Metastatic Breast Carcinoma in the Ovary (tissue), 3 donors: ENCODE measurements around a stretch of chr11.

DNA sequence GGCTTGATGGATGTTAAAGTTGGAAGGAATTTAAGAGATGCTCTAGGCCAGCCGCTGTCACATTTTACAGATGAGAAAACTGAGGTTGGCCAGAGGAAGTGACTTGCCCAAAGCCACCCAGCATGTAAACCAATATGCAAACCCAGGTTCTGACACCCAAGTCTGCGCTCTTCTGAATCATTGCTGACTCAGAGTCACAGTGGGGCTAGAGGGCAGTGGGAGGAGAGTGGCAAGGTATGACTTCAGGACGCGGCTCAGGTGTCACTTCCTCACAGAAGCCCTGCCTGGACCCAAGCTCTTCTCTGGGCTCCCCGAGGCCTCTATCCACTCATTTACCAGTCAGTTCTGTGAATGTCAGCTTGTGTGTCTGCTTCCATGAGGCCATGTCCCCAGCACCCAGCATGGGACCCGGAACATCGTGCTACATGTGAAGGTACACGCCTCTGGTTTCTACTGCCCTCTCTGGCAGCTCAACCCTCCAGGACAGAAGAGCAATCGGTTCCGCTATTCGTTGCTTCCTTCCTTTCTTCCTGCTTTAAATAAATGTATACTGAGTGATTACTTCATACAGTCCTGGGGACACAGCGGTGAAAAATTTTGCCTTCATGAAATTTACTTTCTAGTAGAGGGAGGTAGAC lies 11.5 kb upstream of the GDPD5 start:
- PRO-cap, 3 experiments: no peak in any of the 3 experiments

GRCh38 chr11:75718686-75719103 lies 1.1 kb downstream of the MOGAT2 start:
- PRO-cap, 3 experiments: no peak in any of the 3 experiments

DNA sequence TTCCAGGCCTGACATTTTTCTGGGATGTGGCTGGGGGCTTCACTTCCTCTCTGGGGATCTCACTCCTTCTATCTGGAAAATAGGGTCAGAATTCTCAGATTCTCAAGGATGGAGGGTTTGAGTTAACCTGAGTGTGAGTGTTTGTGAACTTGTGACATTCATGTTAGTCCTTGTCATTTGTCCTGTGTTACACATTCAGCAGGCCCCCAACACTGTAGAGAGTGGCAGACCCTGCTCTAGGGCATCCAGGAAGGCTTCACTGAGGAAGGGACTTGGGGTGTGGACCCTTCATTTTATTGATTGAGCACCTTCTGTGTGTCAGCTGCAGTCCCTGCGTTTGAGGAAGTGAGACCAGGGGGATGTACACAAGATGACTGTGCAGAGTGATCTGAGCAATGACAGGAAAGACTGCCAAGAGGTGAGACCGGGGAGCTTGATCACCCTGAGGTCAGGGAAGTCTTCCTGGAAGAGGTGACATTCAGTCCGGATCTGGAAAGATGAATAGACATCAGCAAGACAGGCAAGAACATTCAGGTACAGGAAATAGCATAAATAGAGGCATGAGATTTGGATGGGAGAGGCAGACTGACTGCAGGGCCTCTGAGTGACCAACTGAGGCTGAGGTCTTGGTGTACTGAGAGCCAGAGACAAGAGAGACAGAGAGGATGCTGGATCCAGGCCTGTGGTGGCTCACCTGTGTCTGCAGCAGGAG lies 5.0 kb downstream of the DGAT2 start:
- PRO-cap, 3 experiments: no peak in any of the 3 experiments

GRCh38 chr11:75812894-75813531 lies 2.0 kb upstream of the UVRAG start:
- PRO-cap, 3 experiments: peak in 3 of 3 experiments; most common plus-strand start chr11:75813362 (in 3)

GRCh38 chr11:75826426-75826773 lies 11.4 kb downstream of the UVRAG start:
- PRO-cap, 3 experiments: no peak in any of the 3 experiments

GRCh38 chr11:75925707-75926278 lies 110.8 kb downstream of the UVRAG start:
- PRO-cap, 3 experiments: no peak in any of the 3 experiments

DNA sequence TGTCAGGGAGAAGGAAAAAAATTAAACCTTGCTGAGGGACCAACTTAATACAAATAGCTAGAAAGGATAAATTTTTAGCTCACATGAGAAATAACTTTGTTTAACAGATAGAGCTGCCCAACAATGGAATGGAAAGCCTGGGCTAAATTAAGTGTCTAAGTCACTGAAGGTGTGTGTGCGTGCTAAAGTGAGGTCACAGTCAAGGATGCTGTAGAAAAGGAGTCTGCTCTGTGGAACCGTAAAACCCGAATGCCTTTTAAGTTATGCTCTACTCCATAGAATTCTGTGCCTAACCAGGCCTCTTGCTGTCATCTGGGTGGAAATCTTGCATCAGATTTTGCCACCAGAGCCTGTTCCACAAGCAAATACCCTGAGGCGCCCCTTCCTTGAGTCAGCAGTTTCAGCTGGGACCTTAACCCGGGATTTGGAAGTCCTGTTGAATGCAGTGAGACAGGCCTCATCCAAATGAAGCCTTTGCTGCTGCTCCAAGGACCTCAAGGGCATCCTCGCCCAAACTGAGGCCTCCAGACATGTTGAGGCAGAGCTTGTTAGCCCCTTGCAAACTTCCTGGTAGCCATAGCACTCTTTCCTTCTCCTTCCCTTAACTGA lies 109.8 kb downstream of the WNT11 start:
- PRO-cap, 3 experiments: peak in 1 of 3 experiments; most common plus-strand start position 439 of the sequence (in 1); most common minus-strand start position 251 of the sequence (in 1)

DNA sequence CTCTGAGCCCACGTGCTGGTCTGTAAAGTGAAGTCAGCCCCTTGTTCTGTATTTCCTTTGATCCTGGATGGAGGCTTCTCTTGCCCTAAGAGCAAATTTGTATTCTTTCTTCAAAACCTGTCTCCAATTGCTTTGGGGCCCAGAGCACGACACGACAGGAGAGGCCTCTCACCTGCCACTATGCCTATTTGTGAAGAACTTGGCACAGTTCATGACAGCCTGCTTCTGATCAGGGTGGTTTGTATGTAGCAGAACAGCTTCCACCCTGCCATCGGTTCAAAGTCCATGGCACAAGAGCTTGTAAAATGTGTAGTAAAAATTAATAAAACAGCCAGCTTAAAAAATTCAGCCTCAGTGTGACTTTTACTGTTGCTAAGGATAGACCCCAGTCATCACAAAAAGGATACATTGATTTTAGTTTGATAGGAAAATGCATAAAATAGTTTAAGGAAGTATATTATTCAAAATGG lies 58.9 kb downstream of the WNT11 start:
- PRO-cap, 3 experiments: no peak in any of the 3 experiments

DNA sequence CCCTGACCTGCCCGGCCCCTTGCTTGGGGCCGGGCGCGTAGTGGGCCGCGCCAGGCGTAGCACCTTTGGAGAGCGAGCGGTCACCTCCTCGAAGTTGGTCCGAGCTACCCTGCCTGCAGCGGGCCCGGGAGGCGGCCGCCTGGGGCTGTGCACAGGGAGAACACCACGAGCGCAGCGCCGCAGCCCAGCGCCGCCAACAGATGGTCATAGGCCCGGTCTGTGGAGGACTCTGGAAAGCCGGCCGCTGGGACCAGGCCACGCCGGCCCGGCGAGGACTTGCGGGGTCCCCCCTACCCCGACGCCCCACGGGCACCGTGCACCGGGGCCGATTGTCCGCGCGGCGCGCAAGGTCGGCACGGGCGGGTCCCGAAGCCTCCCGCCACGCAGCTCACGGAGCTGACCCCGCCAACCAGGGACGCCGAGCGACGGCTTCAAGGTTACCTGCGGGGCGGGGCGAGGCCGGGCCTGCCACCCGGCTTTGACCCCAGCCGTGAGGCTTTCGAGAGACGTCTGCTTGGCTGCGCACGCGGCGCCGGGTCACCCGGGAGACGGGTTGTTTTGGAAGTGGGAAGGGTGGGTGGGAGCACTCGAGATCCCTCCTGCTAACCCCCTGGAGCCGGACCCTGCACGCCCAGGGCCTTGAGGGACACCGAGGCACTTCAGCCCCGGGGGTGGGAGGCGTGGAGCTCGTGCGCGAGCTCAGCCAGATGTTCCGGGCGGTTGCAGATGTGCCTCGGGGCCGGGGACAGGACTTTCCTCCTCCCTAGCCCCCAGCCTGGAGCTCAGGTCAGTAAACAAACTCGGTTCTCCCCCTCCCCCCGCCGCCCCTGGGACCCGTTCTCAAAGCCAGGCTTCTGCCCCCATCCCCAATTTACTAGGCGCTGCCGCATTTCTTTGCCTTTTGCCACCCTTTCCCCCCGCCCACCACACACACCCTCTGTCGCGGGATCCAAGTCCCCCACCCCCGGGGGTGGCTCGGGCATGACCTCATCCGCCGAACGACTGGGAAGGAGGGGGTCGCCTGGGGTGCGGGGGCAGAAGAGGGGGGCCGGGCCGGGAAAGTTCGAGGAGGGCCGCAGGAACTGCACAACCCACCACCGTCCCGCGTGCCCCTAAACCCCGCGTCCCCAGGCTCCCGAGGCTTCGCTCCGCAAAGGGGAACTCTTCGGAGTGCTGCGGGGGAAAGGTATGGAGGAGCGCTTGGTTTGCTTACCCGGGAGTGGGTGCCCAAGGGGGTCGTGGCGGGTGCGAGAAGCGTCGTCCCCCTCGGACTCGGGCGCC lies 3.3 kb upstream of the WNT11 start:
- PRO-cap, 3 experiments: no peak in any of the 3 experiments

GRCh38 chr11:76225059-76225853 lies 19.0 kb upstream of the WNT11 start:
- PRO-cap, 3 experiments: no peak in any of the 3 experiments

- PRO-cap, 3 experiments: no peak in any of the 3 experiments
Observed at GRCh38 chr11:76288125-76288738, 81.9 kb upstream of the WNT11 start.

- PRO-cap, 3 experiments: no peak in any of the 3 experiments
Observed at GRCh38 chr11:76371195-76371538, 9.8 kb downstream of the THAP12 start.

DNA sequence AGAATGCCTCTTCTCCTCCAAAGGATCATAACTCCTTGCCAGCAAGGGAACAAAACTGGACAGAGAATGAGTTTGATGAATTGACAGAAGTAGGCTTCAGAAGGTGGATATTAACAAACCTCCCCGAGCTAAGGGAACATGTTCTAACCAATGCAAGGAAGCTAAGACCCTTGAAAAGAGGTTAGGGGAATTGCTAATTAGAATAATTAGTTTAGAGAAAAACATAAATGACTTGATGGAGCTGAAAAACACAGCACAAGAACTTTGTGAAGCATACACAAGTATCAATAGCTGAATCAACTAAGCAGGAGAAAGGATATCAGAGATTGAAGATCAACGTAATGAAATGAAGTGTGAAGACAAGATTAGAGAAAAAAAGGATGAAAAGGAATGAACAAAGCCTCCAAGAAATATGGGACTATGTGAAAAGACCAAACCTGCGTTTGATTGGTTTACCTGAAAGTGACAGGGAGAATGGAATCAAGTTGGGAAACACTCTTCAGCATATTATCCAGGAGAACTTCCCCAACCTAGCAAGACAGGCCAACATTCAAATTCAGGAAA lies 37.6 kb downstream of the EMSY start:
- PRO-cap, 3 experiments: no peak in any of the 3 experiments

GRCh38 chr11:76604417-76604657 lies 66.2 kb downstream of the LRRC32 start:
- PRO-cap, 3 experiments: no peak in any of the 3 experiments

GRCh38 chr11:76637406-76637994 lies 33.0 kb downstream of the LRRC32 start:
- PRO-cap, 3 experiments: no peak in any of the 3 experiments

DNA sequence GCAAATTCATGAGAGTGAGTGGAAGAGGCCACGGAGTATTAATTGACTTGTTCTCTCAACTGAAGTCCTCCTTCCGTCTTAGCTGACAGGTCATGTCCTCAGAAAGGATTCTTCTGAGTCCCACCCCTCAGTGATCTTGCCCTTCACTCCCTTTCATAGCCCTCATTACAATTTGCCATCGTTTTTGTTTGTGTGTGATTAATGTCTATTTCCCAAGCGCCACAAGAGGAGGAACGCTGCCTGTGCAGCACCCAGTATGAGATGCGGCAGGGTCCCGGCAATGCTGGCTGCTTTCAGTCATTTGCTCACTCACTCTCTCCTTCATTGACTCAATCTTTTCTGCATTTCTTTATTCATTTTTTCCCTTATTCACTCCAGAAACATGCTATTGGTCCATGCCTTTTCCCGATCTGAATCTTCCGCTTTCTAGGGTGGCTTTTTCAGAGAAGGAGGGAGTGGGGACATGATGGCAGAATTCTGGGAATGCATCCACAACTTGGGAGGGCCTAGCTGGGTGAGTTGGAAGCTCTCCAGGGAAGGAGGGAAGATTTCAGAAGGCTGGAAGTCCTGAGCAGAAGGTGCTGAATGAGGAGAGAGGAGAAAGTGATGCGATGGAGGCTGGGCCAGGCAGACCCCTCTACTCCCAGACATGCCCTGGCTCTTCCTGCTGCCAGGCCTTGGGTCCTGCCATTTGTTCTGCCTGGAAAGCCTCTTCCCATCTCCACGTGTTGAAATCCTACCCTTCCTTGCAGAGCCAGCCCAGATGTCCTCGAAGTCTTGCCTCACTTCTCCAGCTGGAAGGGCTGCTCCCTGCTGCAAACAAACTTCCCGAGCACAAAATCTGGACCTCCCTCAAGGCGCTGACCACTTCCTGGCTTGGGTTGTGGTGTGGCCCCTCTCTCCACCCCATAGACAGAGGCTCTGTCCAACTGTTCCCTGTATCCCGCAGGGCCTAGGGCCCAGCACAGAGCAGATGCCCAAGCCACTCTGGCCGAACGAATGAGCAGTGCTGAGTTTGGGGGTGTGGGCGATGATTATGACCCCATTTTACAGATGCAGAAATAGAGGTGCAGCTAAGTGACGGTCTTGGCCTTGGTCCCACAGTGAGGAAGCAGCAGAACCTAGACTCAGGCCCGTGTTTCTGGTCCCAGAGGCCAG lies 16.9 kb downstream of the LRRC32 start:
- PRO-cap, 3 experiments: no peak in any of the 3 experiments

DNA sequence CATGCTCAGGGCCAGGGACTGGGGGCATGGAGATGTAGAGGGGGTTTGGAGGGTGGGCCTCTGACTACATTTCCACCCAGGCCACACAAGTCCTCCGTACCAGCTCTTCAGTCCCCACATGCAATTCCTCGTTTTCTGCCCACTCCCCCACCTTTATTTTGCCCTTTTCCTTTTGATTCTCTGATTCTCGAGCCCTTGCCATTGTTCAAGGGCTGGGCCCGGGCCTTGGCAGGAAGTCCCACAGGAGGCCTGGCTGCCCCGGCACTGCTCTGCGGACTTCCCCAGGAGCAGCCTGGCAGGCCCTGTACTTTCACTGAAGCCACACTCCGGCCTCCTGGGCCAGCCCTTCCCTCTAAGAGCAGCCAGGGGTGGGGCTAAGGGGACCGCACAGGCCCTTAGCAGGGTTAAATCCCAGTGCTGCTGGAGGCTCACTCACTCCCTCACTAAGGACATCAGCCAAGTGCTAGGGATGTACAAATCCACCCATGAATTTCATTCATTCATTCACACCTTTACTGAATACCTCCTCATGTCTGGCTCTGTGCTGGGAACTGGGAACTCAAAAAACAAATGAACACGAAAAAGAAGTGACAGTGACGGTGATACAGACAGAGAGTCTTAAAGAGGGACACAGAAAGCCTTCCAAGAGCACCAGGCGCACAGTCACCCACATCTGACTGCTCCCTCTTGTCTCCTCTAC lies 4.1 kb downstream of the LRRC32 start:
- PRO-cap, 3 experiments: peak in 2 of 3 experiments; most common plus-strand start position 435 of the sequence (in 1); most common minus-strand start position 279 of the sequence (in 1)

GRCh38 chr11:76669734-76670520 lies 620 bp downstream of the LRRC32 start:
- PRO-cap, 3 experiments: peak in 1 of 3 experiments; most common plus-strand start chr11:76670007 (in 1); most common minus-strand start chr11:76669958 (in 1)

DNA sequence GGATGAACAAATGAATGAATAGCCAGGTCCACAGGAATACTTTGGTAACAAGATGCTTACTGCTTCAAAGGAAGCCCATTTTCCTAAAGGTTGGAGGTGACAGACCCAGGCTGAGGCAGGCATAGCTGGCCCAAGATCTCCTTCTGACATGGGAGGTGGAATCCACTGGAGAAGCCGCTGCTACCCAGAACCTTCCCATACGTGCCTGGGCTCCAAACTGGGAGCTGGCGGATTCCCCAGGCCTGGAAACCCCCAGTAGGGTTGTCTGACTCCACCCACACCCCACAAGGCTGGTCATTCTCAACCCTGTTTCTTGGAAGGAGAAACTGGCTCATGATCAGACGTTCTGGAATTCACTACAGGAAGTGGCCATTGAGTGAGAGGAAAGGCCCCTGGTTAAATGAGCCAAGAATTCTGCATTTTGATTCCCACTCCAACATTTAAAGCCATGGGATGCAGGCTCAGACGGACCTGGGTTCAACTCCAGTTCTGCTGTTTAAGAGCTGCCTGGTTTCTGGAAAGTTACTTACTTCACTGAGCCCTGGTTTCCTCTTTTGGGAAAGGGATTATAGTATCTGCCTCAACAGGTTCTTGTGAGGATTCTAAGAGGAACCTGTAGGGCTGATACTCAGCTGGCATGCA lies 19.5 kb upstream of the TSKU start:
- PRO-cap, 3 experiments: peak in 1 of 3 experiments; most common plus-strand start position 336 of the sequence (in 1); most common minus-strand start position 219 of the sequence (in 1)

- PRO-cap, 3 experiments: peak in 2 of 3 experiments; most common plus-strand start chr11:76781789 (in 1); most common minus-strand start chr11:76782041 (in 2)
Observed at GRCh38 chr11:76781734-76782527, 1.2 kb upstream of the TSKU start.